ENCODE measurements around the genes ANKRD2 and AVPI1.

DNA sequence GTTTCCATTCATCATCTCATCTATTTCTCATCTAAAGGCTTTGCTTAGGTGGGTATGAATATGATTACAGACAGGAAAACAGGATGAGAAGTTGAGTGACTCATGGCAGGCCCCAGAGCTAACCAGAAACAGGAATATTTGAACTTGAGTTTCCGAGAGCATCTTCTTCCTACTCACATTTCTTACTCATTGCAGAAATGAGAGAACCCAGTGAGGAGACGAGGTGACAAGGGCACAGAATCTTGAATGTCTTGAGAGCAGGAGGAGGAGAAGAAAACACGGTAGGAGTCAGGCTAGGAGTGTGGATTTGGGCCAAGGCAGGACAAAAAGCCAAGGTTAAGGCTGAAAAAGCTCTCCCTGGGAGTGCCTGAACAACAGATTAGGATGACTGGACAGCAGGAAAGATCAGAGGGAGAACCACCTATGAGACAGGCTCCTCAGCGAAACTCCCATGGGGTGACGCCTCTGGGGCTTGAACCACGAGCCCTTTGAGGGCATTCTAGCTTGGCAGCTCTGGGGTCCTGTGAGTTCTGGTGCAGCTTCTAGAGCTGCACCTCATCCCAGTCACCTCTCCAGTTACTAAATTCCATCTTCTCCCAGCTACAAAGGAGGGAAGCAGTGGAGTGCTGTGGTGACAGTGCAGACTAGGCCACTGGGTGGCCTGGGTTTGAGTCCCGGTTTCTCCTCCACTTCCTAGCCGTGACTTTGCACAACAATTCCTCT, 2.9 kb upstream of the PGAM1 start:
- PRO-cap: no peak

GRCh38 chr10:97434923-97435760, 9.2 kb downstream of the PGAM1 start:
- PRO-cap: no peak

GRCh38 chr10:97490423-97491046, 7.7 kb downstream of the MMS19 start:
- PRO-cap: no peak

GRCh38 chr10:97542947-97543499, 29.6 kb upstream of the ANKRD2 start:
- PRO-cap: no peak

DNA sequence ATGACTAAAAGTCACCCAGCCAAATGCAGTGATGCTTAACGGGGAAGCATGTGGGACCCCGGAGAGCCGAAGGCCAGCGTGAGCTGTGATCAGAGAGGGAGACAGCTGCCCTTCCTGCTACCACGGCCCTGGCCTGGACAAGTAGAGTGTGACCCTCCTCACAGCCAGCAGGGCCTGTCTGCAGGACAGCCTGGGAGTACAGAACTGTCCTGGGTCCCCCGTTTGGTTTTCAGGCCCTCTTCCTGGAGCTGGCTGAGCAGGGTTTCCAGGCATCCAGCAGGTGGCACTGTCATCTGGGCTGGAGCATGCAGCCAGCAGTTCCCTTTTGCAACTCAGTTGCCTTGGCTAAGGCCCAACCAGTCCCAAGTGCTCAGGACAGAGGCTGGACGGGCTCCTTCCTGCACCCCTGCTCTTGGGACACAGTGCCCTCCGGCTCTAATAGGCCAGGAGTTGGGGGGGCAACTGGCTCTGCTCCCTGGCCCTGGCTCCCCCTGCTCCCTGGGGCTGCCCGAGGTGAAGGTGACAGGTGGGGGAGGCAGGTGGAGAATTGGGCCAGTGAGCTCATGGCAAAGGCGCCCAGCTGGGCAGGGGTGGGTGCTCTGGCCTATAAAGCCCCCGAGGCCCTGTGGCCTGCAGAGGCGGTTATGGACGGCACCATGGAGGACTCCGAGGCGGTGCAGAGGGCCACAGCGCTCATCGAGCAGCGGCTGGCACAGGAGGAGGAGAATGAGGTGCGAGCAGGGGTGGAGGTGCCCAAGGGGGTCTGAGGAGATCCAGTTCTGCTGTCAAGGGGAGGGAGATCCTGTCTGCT, at the start of gene ANKRD2:
Gene ANKRD2 (plus strand): TSS at position 635 of the 811 bp plus-strand sequence.
- PRO-cap: no peak

GRCh38 chr10:97574641-97575292, 2.2 kb downstream of the ANKRD2 start:
- PRO-cap: no peak

- PRO-cap: unidirectional peak, minus-strand start at chr10:97596685
Measured at GRCh38 chr10:97596050-97597215, 6.9 kb downstream of the C10orf62 start.

- PRO-cap: unidirectional peak, minus-strand start at chr10:97687059; unidirectional peak, minus-strand start at chr10:97687228
Measured at GRCh38 chr10:97686691-97687928, at the start of gene AVPI1. Gene AVPI1, minus strand, starts transcription at chr10:97687241.

DNA sequence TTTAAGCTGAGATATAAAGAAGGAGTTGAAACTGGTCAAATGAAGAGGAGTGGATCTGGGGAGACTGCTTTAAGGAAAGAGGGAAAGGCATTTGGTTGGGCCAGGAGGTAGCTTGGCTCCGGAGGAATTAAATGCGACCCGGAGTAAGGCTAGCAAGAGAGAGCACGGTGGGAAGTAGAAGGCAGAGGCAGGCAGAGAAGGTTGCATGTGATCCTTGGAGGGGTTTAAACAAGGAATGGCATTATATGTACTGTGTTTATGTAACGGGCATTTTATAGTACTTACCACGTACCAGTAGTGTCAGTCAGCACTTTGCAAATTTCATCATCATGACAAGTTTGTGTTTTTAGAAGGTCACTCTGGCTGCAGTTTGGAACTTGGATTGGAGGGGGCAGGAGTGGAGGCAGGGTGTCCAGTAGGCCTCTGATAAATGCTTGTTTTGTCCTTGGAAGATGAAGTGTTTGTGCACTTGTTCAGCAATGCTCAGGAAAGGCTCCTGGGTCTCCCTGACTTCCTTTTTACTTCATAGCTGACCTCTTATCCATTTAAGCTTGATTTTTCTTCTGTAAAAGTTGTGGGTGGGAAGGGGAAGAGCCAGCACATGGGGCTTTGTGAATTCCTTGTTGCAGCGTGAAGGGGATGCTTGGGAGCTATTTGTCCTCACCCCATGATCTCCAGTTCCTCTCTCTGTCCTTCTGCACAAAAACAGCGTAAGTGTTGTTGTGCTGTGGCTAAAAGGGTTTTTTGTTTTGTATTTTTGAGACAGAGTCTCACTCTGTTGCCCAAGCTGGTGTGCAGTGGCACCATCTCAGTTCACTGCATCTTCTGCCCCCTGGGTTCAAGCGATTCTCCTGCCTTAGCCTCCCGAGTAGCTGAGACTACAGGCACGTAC, 1.3 kb upstream of the AVPI1 start:
- PRO-cap: no peak

DNA sequence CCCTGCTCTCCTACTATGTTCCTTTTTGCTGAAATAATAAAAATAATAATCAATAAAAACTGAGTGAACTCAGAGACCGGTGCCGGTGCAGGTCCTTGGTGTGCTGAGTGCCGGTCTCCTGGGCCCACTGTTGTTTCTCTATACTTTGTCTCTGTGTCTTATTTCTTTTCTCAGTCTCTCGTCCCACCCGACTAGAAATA, 13.0 kb upstream of the MARVELD1 start:
- PRO-cap: no peak

DNA sequence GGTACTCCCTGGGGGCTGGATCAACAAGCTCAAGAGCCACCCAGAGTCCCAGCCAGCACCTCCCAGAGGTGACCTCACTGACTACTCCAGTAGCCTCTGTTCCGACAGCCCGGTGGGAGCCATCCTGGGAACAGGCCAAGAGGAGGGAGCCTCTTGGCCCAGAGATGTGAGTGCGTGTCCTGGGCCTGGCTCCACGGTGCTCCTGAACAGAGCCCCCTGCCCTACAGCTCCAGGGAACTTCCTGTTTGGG, 6.0 kb upstream of the MARVELD1 start:
- PRO-cap: no peak

DNA sequence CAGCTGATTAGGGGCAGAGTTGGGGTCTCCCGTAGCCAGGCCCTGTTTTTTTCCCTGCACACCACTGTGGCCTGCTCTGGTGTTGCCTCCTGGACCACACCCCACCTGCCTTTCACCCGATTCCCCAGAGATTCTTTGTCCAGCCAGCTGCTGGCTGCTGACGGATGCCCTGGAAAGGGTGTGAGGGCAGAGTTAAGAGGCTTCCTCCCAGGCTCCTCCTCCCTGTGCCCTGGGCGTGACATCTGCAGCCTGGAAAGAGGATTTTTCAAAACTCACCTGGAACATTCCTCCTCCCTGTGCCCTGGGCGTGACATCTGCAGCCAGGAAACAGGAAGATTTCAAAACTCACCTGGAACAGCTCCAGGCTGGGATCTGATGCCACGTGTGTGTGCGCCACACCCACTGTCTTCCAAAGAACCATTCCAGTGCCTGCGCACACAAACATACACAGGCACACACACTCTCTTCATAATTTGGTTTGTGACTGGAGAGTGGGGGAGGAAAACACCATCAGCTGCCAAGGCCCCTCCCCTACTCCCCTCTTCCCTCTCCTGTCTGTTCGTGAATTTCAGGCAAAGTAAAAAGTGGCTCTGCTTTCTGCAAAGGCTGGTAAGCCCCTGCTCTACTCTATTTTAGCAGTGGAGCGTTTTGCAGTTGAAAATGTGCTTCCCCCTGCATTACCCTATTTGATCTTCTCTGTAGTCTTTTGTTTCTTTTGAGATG, 5.2 kb downstream of the MARVELD1 start:
- PRO-cap: no peak

DNA sequence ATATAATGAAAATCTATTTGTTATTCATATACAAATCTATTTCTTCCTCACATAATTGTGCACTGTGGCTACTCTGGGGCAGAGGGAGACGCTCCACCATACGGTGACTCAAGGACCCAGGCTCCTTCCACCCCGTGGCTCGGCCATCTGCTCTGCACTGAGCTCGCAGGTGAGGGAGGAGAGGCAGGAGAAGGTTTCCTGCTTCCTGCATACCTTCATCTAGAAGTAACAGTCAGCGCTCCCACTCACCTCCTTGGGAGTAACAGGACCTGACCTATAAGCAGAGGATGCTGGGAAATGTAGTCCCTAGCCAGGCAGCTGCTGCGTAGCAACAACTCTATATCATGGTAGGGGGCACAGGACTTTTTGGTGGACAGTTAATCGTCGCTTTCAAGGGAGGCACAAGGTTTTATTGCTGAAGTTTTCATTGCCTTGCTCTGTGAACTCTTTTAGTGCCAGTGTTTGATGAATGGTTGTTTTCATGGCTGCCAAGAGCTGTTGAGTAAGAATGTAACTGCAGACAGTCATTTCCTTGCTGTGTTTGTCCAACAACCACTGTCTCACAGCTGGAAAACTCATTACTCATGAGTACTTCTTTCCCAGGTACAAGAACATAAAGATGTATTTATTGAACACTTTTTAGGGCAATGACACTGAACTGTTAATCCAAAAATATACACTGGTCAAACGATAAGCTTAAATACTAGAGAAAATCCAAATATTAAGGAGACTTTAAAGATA, 10.2 kb upstream of the ZFYVE27 start:
- PRO-cap: no peak

GRCh38 chr10:97737267-97738235, 623 bp downstream of the ZFYVE27 start:
- PRO-cap: no peak

DNA sequence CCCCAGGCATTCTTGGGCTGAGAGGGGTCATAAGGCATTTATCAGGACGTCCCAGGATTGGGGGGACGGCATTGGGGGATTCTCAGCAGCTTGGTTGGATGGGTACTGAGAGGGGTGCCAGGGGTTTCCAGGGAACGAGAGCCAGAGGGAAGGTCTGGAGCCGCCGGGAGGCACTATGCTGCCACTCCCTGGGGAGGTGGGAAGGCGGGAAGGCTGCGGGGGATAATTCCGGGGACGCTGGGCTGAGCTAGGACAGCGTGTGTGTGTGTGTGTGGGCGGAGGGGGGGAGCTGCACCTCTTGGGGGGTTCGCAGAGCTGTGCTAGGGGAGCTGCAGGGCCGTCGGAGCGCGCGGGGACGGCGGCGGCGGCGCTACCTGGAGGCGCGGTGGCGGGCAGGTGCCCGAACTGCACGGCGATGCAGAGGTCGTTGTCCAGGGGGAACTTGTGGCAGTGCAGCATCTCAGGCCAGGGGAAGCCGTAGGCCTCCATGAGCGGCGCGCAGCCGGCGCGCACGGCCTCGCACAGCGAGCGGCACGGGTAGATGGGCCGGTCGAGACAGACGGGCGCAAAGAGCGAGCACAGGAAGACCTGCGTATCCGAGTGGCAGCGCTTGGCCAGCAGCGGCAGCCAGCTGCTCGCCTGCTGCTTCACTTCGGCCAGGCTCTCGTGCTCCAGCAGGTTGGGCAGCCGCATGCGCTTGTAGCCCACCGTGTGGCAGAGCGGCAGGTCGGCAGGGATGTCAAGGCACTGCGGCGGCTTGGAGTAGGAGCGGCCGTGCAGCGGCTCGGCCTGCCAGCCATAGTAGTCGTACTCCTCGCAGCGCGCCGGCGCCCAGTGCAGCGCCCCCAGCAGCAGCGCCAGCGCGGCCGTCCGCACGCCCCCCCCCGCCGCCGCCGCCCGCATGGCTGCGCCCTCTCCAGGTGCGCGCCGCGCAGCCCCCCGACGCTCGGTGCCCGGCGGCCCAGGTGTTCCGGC, 581 bp downstream of the SFRP5 start:
- PRO-cap: no peak

DNA sequence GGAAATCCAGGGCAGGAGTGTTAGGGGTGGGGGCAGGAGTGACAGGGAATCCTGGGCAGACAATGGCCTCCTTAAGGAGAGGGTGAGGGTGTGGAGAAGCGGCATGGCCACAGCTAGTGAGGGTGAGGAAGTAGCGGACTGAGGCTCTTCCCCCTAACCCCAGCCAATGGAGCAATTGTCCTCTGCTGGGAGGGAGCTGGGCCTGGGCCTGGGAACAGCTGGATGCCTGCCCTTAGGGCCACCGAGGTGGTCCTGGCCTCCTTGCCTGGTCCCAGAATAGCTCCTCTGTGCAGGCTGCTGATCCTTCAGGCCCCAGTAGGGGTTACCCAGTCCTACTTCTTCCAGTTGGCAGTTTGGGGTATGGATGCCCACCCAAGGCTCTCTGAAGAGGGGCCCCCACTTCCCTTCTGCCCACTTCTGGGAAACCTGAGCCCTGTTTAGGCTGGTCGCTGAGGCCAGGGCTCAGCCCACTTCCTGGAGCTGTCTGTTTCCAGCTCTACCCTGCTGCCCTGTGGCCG, 9.4 kb upstream of the SFRP5 start:
- PRO-cap: no peak

- PRO-cap: no peak
Measured at GRCh38 chr10:98173092-98173631, 38.7 kb downstream of the R3HCC1L start.

DNA sequence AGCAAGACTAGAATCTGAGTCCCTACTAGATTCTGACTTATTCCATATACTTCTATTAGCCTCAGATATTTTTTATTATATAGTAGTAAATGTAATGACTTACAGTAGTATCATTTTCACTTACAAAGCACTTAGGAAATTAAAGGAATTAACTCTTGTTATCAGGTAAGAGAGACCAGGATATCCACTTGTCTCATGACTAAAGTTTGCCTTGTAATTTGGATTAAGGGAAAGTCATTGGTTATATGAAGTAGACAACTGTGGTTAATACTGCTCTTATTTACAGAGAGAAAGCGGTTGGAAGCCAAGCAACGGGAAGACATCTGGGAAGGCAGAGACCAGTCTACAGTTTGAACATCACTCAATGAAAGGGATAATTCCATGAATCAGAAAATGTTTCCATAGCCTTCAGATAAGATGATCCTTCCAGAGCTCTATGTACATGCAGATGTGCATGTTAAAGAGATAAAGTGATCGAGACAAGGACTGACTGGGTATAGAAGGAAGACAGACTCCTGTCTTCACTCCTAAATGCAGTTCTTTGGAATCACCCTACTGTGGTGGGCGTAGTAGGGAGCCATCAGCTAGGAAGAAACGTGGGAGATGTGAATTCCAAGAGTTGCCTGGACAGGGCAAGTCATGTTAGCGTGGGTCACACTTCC, 24.1 kb downstream of the LOXL4 start:
- PRO-cap: no peak

DNA sequence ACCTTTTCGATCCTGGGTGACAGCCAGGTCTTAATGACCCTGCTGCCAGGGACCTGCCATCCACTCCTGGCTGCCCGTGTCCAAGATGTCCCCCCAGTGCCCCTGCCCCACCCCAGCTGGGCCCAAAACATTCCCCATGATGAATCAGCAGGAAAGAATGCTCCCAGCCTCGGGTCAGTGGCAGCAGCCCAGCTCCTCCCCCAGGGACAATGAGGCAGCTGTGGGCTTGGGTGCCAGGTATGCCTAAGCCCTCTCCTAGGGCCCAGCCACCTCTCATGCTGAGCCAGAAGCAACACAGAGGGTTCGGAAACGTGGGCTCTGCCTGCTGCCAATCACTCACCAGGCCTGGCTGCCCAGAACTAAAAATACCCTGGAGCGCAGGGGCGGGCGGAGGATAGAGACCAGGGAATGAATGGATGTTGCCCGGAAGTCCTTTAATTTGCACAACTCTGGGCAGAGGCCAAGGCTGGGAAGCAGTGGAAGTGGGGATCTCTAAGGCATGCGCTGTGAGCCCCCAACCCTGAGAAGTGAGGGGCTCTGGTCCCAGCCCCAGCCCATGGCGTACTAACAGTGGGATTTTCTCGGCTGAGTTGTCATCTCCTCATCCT, 1.5 kb upstream of the LOXL4 start:
- PRO-cap: no peak

DNA sequence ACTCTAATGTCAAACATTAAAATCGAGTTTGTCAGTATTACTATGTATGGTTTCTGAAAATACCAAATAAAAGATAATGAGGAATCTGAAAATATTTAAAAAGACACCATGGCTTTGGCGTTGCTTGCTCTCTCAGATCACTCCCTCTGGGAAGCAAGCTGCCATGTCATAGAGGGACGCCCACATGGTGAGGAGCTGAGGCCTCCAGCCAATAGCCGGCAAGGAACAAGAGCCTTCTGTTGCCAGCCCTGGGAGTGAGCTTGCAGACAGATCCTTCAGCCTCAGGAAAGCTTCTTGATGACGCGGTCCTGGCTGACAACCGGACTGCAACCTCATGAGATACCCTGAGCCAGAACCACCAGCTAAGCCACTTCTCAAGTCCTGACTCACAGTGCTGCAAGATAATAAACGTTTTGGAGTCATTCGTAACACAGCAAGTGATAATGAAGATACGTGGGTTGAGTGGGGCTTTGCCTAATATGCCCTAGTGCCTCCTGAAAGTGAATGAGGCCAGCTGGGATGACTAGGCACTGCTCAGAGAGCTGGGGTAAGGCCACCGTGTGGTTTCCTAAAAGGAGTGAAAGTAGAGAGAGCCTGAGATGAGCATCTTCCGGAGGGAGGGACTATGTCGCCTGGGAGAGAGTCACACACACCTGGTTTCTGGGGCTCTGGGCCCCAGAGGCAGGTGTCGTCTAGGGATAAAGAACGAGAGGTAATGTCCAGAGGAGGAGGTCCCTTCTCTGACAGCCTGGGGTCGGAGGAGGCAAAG, 53.8 kb downstream of the PYROXD2 start:
- PRO-cap: no peak

Data from left common carotid artery plus branches (tissue), 1 donor.